Colon Carcinoma Metastatic in the Brain (tissue), 2 donors: ENCODE results near the gene CAV2.

DNA sequence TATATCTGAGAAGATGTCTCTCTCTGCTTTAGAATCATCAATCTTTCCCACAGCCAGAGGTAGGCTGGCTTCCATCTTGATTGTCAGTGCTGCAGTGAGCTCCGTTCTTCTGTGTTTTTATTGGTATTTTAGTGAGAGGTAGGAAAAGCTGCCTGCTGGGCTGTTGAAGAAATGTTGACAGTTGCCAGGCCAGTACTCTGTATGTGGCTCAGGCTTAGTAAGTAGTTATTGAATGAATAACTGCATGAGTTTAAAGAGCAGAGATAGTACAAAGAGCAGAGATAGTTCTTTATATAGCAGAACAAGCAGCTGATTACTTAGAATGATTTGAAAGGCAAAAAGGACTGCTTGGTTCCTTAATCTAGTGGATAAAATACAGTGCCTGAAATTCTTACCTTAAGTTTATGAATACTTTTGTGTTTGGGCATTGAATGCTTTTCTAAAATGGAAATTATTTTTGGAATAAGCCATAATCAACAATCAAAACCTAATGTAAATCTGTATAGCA is 46.1 kb upstream of the BMT2 start:
- PRO-cap, 2 experiments: no peak in any of the 2 experiments

- PRO-cap, 2 experiments: no peak in any of the 2 experiments
Measured at GRCh38 chr7:114426331-114426910, 11.8 kb downstream of the FOXP2 start.

GRCh38 chr7:114580416-114580995 is 165.9 kb downstream of the FOXP2 start:
- PRO-cap, 2 experiments: no peak in any of the 2 experiments

GRCh38 chr7:114922433-114923124 is 685 bp downstream of the MDFIC start:
- PRO-cap, 2 experiments: peak in 1 of 2 experiments; most common plus-strand start chr7:114922476 (in 1)

GRCh38 chr7:116159640-116160052 is 50.7 kb upstream of the TES start:
- PRO-cap, 2 experiments: no peak in any of the 2 experiments

GRCh38 chr7:116258591-116259188 is 48.4 kb downstream of the TES start:
- PRO-cap, 2 experiments: no peak in any of the 2 experiments

GRCh38 chr7:116408594-116408921 is 91.0 kb upstream of the CAV2 start:
- PRO-cap, 2 experiments: no peak in any of the 2 experiments

GRCh38 chr7:116499064-116499836 is at the start of gene CAV2:
Gene CAV2 (plus strand): TSS chr7:116499738.
- PRO-cap, 2 experiments: peak in 2 of 2 experiments; most common plus-strand start chr7:116499703 (in 2); most common minus-strand start chr7:116499535 (in 1)

- PRO-cap, 2 experiments: no peak in any of the 2 experiments
Measured at GRCh38 chr7:116536033-116536637, 11.3 kb downstream of the CAV1 start.

DNA sequence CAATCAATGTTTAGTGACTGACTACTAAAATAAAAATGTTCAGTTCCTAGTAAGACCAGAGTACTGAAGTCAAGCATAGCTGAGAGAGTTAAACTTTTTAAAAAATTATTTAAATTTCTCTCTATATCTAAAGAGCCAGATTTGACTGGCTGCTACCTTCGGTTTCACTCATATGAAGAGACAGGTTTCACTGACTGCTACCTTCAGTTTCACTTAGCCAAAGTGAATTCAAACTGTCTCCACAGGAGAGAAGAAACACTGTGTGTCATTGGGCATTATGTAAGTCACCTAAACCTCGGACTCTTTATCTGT is 41.7 kb upstream of the MET start:
- PRO-cap, 2 experiments: no peak in any of the 2 experiments

- PRO-cap, 2 experiments: no peak in any of the 2 experiments
Measured at GRCh38 chr7:116699105-116700437, 27.6 kb downstream of the MET start.

GRCh38 chr7:116726860-116727723 is 55.1 kb downstream of the MET start:
- PRO-cap, 2 experiments: no peak in any of the 2 experiments

- PRO-cap, 2 experiments: no peak in any of the 2 experiments
Measured at GRCh38 chr7:116731523-116732159, 59.6 kb downstream of the MET start.

DNA sequence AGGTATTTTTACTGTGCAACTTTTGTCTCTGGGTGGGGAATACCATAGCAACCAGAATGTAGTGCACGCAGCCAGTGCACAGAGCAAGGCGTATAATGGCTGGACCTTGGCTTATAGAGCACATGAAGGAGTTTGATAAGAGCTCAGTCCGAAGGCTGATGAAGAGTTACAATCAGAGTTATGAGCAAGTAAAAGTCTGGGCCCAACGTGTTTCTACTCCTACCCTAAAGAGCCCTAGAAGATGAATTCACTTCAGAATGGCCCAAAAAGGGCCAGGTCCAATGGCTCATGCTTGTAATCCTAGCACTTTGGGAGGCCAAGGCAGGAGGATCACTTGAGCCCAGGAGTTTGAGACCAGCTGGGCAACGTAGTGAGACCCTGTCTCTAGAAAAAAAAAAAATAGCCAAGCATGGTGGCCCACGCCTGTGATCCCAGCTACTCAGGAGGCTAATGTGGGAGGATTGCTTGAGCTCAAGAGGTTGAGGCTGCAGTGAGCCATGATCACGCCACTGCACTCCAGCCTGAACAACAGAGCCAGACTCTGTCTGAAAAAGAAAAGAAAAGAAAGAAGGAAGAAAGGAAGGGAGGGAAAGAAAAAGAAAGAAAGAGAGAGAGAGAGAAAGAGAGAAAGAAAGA is 82.4 kb downstream of the MET start:
- PRO-cap, 2 experiments: no peak in any of the 2 experiments

- PRO-cap, 2 experiments: no peak in any of the 2 experiments
Measured at GRCh38 chr7:116786264-116786569, 76.2 kb upstream of the CAPZA2 start.

- PRO-cap, 2 experiments: no peak in any of the 2 experiments
Measured at GRCh38 chr7:116971913-116972319, 18.6 kb downstream of the ST7 start.

- PRO-cap, 2 experiments: no peak in any of the 2 experiments
Measured at GRCh38 chr7:117051144-117051783, 98.0 kb downstream of the ST7 start.

DNA sequence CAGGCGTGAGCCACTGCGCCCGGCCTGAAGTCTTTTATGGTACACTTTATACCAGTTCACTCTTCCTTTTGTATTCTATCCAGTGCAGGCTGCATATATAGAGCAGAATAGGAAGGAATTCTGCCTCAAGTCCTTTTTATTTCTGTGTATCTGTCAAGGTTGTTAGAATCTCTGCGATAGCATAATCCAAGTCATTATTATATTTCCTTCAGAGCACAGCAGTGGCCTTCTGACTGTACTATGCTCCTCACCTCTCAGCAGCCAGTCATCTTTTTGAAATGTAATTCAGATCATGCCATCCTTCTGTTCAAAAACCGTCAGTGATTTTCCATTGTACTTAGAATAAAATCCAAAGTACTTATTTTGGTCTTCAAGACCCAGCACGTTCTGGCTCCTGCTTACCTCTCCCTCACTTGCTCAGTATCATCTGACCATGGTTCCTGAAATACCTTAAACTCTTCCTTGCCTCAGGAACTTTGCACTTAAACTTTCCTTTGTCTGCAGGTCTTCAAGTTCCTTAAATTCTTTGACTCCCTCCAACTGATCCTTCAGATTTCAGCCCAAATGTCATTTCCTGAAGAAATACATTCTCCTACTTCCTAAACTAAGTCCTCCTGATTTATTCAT is 112.3 kb downstream of the ST7 start:
- PRO-cap, 2 experiments: no peak in any of the 2 experiments

DNA sequence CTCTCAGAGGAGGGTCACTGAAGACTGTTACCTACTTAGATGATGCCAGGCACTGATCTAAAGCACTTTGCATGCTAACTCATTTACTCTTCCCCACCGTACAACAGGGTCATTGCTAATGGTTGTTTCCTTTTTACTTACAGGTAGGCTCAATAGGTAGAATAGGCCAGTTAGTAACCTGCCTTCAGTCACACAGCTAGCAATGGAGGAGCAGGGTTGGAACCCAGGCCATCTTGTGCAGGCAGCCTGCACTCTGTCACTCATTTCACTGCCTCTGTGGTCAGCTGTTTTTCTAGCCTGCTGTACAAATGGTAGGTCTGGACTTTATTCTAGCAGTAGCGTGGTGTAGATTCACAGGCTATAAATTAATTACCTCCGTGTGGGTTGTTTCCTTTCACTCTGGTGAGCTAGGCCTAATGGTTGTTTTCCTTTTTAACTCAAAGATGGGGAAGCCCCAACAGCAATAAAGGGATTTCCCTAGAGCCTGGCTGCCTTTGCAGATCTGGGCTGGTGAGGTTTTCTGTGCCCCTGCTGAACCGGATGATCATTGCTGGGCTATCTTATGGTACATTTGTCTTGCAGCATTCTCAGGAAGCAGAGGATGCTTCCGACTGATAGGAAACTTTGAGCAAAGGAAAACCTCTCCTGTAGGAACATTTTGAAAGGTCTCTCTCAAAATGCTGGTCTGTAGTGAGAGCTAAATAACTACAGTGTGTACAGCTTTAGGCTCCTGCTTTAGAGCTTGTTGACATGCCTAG is 157.2 kb downstream of the ST7 start:
- PRO-cap, 2 experiments: no peak in any of the 2 experiments

DNA sequence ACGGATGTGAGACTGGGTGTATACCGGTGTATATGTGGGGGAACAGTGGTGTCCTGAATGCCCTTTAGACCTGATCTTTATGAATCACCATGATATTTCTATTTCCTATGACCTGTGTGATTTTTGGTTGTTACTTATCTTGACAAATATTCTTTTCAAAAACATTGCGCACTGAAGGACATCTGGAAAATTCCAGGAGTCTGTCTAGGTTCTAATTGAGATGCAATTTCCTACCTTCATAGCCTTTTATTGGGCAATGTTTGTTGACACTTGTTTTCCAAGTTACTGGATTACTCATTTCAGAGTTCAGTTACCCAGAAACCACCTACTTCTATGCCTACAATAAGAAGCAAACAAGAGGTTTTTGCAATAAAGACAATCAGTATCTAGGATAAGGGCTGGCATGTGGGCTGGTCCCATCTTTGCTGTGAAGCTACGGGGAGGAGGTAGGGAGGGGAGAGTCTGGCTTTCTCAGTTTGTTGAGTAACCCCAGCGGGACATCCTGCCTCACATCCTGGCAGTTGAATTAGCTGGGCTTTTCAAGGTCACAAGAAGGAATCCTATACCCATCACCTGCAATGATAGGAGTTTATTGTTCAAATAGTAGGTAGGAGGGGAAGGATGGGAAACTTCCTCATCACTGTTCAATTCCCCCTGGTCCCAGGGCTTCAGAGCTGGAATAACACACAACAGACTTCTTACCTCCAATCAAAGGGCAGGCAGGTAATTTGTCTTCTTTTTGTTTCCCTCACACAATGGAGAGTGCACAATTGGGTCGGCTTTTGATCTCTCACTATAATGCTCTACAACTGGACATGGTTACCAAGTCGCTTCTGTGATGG is 190.2 kb downstream of the CTTNBP2 start:
- PRO-cap, 2 experiments: peak in 2 of 2 experiments; most common plus-strand start position 382 of the sequence (in 2)